Ovary (tissue), 7 donors: ENCODE results near the genes CNGA1 and TEC.

DNA sequence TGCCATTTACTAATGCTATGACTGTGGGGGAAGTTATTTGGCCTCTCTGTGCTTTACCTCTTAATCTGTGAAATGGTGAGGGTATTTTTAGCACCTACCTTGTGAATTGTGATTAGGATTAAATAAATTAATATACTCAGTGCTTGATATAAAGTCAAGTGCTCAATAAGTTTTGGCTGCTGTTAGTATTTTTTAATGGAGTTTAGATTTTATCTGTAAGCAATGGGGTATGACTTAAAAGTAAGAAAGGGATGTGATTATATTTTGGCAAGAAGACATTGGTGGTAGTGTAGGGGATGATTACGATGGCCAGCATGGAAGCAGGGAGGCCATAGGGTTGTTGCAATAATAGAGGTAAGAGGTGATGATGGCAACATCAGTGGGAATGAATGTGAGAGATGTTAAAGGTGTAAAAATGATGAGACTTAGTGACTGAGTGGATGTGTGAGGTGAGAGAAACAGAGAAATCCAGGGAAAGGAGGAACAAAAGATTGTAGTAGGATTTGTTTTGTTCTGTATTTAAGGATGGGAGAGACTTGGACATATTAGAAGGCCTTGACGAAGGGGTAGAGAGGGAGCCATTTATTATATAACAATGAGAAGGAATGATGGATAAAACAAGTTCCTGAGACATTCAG is 121.7 kb downstream of the UCHL1 start:
- PRO-cap, 7 experiments: peak in 1 of 7 experiments; most common plus-strand start position 262 of the sequence (in 1)
- RAMPAGE, long total RNA, 2 experiments: no peak in any of the 2 experiments

- PRO-cap, 7 experiments: no peak in any of the 7 experiments
- RAMPAGE, long total RNA, 2 experiments: no peak in any of the 2 experiments
These were observed 119.5 kb upstream of the LIMCH1 start for GRCh38 chr4:41418191-41419092.

- PRO-cap, 7 experiments: peak in 2 of 7 experiments; most common plus-strand start chr4:41539078 (in 1); most common minus-strand start chr4:41539053 (in 2)
- RAMPAGE, long total RNA, 2 experiments: no peak in any of the 2 experiments
These were observed 1.1 kb downstream of the LIMCH1 start for GRCh38 chr4:41538837-41539691.

DNA sequence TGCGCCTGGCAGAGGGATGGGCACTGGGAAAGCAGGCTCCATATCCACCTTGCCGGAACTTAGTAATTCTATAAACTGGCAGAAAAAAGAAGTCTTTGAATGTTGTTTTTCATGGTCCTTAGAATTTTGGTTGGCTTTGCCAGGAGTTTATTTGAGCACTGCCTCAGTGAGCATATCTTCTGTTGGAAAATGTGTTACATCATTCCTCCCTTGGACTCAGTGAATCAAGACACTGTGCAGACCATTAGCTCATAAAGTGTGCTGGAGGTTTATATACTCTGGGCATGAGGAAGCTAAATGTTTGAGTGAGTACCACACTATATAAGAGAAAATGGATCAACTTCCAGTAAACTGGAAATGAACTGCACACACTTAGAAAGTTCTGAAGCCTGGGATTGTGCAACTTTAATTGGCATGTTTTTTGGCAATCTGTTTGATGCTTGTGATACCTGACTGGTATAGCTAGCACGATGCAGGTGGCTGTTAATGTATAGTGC is 75.8 kb downstream of the LIMCH1 start:
- PRO-cap, 7 experiments: no peak in any of the 7 experiments
- RAMPAGE, long total RNA, 2 experiments: no peak in any of the 2 experiments

DNA sequence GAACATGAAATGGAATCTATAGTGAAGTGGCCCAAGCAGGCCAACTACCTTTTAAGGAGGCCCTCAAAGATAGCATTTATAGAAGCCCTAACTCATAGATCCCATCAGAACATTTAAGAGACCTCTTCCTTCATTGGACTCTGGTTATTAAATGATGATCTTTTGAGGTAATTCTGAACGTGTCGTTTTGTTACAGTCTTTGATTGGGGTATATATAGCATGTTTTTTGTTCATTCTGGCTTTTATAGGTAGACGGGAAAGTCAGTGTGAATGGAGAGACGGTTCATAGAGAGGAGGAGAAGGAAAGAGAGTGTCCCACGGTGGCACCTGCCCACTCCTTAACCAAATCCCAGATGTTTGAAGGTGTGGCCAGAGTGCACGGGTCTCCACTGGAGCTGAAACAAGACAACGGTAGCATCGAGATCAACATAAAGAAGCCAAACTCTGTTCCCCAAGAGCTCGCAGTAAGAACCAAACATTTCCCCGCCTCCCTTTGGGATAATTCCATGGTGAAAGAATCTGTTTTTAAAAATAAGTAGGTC is 98.3 kb downstream of the PHOX2B start:
- PRO-cap, 7 experiments: no peak in any of the 7 experiments
- RAMPAGE, long total RNA, 2 experiments: no peak in any of the 2 experiments

DNA sequence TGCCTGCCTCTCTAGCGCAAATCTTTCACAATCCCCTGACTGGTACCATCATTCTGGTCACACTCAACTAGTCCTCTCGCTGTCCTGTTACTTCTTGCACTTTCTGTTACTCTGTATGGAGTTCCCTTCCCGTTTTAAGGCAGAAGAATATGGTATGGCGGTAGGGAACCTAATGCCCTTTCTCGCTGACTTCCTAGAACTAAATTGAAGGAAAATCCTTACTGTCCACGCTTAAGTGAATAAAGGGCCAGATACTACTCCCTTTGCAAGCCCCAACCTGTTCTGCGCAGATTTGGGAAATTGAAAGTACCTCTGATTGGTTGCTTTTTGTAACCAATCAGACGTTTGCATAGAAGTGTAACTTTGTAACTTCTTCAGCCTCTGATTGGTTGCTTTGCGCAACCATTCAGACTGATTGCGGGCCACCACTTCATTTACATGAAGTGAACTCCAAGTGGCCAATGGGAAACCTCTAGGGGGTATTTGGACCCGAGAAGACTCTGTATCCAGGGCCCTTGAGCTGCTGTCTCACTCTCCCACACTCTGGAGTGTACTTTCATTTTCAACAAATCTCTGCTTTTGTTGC is 1.2 kb upstream of the TMEM33 start:
- PRO-cap, 7 experiments: no peak in any of the 7 experiments
- RAMPAGE, long total RNA, 2 experiments: no peak in any of the 2 experiments

DNA sequence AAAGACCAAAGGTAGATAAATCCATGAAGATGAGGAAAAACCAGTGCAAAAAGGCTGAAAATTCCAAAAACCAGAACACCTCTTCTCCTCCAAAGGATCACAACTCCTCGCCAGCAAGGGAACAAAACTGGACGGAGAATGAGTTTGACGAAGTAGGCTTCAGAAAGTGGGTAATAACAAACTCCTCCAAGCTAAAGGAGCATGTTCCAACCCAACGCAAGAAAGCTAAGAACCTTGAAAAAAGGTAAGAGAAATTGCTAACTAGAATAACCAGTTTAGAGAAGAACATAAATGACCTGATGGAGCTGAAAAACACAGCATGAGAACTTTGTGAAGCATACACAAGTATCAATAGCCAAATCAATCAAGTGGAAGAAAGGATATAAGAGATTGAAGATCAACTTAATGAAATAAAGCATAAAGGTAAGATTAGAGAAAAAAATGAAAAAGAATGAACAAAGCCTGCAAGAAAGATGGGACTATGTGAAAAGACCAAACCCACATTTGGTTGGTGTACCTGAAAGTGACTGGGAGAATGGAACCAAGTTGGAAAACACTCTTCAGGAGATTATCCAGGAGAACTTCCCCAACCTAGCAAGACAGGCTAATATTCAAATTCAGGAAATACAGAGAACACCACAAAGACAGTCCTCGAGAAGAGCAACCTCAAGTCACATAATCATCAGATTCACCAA is 52.9 kb downstream of the SLC30A9 start:
- PRO-cap, 7 experiments: no peak in any of the 7 experiments
- RAMPAGE, long total RNA, 2 experiments: no peak in any of the 2 experiments

DNA sequence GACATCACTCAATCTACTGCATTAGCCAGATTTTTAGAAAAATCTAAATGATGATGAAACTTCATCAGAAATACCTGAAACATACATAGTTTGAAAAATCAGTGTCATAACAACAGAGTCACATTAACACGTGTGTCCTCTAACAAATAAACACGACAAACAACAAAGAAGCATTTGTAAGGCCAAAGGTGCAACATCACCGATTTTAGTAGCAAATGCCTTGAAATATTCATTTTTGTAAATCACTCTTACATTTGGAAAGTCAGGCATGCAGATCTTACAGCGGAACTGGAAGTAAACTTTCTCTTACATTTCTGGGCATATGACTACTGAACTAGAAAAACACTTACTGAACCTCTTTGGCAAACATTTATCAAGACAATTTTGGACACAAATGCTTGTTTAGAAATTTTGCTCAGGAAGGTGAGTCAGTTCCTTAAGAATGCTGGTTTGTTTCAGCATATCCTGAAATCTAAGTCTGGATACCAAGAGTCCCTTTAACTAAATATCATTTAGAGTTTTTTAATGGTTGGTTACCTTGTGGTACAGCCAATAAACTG is 14.8 kb downstream of the SHISA3 start:
- PRO-cap, 7 experiments: no peak in any of the 7 experiments
- RAMPAGE, long total RNA, 2 experiments: no peak in any of the 2 experiments

DNA sequence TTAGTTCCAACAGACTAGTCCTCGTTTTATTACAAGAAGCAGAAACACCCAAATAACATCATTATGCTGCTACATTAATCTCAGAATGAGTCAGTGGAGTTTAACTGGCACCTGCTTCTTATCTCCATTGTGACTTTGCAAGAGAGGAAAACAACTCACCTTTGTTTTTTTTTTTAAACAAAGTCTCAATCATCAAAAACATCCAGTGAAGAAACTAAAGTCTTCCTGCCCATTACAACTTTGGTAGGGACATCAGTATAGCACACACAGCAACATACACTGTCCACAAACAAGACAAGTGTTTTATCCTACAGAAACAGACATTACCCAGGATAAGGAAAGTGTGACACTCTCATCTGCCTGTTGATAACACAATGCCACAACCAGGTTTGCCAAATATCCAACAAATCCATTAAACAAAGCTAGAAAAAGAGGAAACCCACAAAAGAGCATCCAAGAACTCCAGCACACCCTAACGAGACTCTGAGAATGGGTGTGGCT is 15.0 kb downstream of the ATP8A1 start:
- PRO-cap, 7 experiments: no peak in any of the 7 experiments
- RAMPAGE, long total RNA, 2 experiments: no peak in any of the 2 experiments

DNA sequence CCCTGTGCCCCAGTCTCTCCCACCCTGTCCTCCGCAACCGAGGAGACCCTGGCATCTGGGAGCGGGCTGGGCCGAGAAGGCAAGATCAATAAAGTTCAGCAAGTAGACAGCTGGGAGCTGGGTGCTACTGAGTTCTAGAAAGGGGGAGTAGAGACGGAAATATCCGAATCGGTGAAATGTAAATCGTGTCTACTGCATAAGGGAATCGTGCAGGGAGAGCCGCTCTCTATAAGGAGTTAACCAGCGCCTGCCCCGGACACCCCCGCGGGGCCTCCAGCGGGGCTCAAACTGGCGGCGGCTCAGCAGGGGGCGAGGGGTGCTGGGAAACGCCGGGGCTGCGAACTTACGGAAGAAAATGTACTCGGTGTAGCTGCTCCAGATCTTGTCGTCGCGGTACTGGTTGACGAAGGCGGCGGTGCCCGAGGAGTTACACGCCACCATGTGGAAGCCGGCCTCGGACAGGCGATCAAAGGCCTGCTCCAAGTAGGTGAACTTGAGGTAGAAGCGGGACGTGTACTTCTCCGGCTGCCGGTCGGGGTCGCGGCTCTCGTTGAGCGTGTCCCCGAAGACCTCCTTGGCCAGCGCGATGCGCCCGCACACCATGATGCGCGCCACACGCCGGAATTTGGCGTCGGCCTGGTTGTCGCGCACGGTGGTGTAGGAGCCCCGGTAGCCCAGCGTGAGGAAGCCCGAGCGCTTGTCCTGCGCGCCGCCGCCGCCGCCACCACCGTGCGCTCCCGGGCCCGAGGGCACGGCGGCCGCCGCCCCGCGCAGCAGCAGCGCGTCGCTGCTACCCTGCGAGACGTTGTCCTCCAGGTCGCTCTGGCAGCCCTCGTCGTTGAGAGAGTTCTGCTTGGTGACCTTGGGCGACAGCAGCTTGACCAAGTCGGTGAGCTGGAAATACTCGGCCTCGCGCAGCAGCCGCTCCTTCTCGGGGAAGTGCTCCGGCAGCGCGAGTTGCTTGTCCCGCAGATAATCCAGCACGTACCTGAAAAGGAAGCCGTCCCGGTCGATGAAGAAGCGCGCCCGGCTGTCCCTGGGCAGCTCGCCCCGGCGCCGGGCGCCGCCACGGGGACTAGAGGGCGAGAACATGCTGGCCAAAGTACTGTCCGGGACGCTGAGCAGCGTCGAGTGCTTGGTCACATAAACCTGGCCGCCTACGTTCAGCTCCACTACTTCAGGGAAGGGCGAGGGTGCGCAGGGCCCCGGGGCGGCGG is 985 bp downstream of the KCTD8 start:
- PRO-cap, 7 experiments: peak in 7 of 7 experiments; most common plus-strand start position 1,172 of the sequence (in 6); most common minus-strand start position 1,133 of the sequence (in 3)
- RAMPAGE, long total RNA, 2 experiments: start-site peak on the plus strand in 1 of 2 experiments, centred at position 347 of the sequence, 9 reads per replicate

GRCh38 chr4:47577709-47578335 is 92.7 kb downstream of the ATP10D start:
- PRO-cap, 7 experiments: peak in 3 of 7 experiments; most common plus-strand start chr4:47578115 (in 1); most common minus-strand start chr4:47577847 (in 2)
- RAMPAGE, long total RNA, 2 experiments: no peak in any of the 2 experiments

DNA sequence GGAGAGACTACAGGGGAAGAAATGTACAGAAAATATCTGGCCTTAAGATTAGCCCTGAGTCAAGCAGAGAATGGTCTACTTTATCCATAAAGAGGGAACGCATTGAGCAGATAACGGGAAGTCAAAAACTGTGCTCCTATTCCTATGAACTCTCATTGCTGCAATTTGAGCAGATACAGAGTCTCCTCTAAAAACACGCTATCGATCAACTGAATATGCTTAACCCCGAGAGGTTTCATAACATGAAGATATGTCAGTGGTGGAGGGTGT is 133.4 kb downstream of the CORIN start:
- PRO-cap, 7 experiments: no peak in any of the 7 experiments
- RAMPAGE, long total RNA, 2 experiments: no peak in any of the 2 experiments

- PRO-cap, 7 experiments: no peak in any of the 7 experiments
- RAMPAGE, long total RNA, 2 experiments: no peak in any of the 2 experiments
These were observed 13.1 kb downstream of the CORIN start for GRCh38 chr4:47824631-47825401.

- PRO-cap, 7 experiments: peak in 6 of 7 experiments; most common plus-strand start chr4:48016772 (in 6); most common minus-strand start chr4:48016644 (in 1)
- RAMPAGE, long total RNA, 2 experiments: start-site peak on the plus strand in 1 of 2 experiments, at chr4:48016769-48016774 at its widest, 22 reads per replicate; start-site peak on the minus strand in 2 of 2 experiments, at chr4:48016637-48016681 at its widest, 6 to 28 reads per replicate
These were observed at the start of gene CNGA1 for GRCh38 chr4:48015940-48016883. TSS of gene CNGA1 (minus strand) at chr4:48016681.

GRCh38 chr4:48016884-48017748 is 544 bp downstream of the NIPAL1 start:
- PRO-cap, 7 experiments: peak in 2 of 7 experiments; most common minus-strand start chr4:48017227 (in 2)
- RAMPAGE, long total RNA, 2 experiments: no peak in any of the 2 experiments

GRCh38 chr4:48210588-48210882 is 59.1 kb downstream of the TEC start:
- PRO-cap, 7 experiments: no peak in any of the 7 experiments
- RAMPAGE, long total RNA, 2 experiments: no peak in any of the 2 experiments

- PRO-cap, 7 experiments: peak in 7 of 7 experiments; most common plus-strand start chr4:48269985 (in 2); most common minus-strand start chr4:48269838 (in 5)
- RAMPAGE, long total RNA, 2 experiments: start-site peak on the plus strand in 2 of 2 experiments, at chr4:48269971-48269976 at its widest, 9 to 10 reads per replicate; start-site peak on the minus strand in 2 of 2 experiments, at chr4:48269809-48269876 at its widest, 41 to 70 reads per replicate
These were observed at the start of gene TEC for GRCh38 chr4:48269748-48270521. TSS of gene TEC (minus strand) at chr4:48269838.

GRCh38 chr4:48423583-48424351 is 59.4 kb upstream of the SLC10A4 start:
- PRO-cap, 7 experiments: no peak in any of the 7 experiments
- RAMPAGE, long total RNA, 2 experiments: no peak in any of the 2 experiments

- PRO-cap, 7 experiments: no peak in any of the 7 experiments
- RAMPAGE, long total RNA, 2 experiments: no peak in any of the 2 experiments
These were observed 64.7 kb downstream of the ZAR1 start for GRCh38 chr4:48554683-48555270.

- PRO-cap, 7 experiments: no peak in any of the 7 experiments
- RAMPAGE, long total RNA, 2 experiments: no peak in any of the 2 experiments
These were observed 136.6 kb downstream of the FRYL start for GRCh38 chr4:48643437-48643873.